ENCODE results near the genes NAA10, RENBP, TKTL1 and ATP6AP1.

DNA sequence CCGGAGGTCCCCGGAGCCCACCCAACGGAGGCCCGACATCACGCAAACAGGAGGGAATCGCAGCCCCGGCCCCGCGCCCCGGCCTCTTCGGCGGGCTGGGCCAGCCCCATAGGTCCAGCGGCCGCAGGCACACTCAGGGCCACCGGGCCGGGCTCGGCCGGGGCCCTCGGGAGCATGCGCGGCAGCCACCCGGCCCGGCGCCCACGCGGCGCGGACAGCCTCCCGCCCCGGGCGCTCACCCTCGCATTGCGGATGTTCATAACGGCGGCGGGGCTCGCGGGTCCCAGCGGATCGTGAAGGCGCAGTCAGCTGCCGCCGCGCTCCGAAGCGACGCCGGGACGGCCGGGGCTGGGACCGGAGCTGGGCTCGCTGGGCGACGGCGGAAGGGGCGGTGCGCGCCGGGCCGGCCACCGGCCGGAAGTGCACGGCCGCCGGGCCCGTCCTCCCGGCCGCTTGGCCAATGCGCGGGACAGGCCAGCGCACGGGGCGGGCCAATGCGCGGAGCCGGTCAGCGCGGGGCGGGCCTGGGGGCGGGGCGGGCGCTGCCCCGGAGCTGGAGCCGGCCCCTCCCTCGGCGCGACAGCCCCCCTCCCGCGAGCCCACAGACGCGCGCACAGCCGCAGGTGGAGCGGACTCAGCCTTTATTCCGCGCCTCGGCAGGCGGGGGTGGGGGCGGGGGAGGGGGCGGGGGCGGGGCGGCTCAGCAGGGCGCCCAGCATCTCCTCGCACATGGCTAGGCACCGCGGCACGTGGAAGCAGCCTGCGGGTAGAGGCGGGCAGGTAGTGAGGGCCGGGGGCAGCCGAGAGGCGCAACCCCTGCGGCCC, at the start of gene NAA10:
Gene NAA10, minus strand, starts transcription at position 393 of the 825 bp plus-strand sequence.
- RRBS = 3% methylated on average over 51 of the region's 113 CpGs

DNA sequence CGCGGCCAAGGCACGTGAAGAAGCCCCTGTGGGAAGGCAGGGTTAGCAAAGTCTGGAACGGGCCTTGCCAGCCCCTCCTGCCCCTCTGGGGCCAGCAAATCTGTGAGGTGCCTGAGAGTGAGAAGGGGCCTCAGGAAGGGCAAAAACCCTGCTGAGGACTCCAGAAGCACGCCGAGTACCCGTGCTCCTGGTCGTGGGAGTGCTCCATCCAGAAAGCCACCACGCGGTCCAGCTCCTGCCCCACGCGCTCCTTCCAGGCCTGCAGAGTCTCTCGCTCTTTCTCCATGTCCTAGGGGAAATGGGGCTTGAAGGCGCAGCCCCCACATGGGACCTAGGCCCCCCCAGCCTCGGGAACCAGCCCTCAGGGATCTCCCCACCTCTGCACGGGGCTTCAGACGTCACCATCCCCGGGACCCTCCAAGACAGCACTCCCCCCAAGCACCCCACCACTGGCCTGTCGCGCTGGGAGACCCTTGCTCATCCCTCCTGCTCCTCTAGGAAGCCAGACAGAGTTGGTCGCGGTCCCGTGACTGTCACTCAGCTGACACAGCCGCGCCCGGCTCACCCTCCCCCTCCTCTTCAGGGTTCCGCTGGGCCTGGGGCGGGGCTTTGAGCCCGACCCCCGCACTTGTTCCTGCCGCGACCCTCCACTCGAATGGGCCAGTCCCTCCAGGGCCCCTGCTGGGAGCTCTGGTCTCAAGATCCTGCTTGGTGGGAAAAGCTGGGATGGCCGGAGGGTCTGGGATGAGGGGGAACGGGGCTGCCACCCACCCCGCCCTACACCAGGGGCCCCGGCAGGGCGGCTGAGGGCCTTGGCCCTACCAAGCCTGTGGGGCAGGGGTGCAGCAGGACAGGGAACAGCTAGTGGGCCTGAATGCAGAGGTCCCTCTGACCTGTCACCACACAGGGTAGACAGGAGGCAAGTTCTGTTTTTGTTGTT, at the start of gene RENBP:
Gene RENBP, minus strand, starts transcription at position 514 of the 940 bp plus-strand sequence.
- RRBS = 33% methylated on average over 4 of the region's 38 CpGs

- RRBS = no CpG with 5 or more reads among the region's 20 CpGs
These were observed 5.3 kb downstream of the HCFC1 start for GRCh38 chrX:153966216-153966862.

GRCh38 chrX:153970897-153971668, 535 bp downstream of the HCFC1 start:
- RRBS = 4% methylated on average over 21 of the region's 70 CpGs

DNA sequence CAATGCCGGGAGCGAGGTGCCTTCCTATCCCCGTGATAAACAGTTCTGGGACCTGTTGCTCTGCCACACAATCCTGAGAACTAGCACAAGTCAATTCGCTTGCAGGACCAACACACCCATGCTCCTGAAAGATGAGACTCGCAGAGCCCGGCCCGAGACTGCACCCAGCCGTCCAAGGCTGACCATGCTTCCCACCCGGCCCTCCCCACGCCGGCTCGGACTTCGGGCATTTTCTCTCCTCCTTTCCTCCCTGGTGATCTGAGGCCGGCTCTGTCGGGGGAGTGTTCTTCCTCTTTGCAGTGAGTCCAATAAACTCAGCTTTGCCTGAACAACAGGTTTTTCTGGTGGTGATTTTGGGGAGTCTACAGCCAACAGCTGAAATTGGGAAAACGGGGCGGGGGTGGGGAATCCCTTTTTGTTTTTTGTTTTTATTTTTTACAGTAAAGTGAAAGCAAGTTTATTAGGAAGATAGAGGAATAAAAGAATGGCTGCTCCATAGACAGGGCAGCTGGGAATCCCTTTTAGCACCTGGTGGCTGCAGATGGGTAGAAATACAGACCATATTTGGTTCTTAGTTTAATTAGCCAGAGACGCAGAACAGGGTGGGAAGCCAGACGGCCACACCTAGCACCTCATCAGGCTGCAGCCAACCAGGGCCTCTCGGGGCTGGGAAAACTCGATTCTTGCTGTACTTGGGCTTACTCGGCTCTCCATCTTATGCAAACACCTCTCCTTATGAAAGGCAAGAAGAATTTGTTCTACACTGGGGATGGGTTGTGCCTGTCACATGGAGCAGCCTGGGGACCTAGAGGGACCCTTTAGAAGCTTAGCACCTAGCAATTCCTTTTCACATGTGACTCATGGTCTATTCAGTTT, 19.9 kb downstream of the IRAK1 start:
- RRBS = 20% methylated on average over 4 of the region's 22 CpGs

- RRBS = no CpG with 5 or more reads among the region's 16 CpGs
These were observed 4.3 kb downstream of the IRAK1 start for GRCh38 chrX:154015309-154015942.

- RRBS = no CpG with 5 or more reads among the region's 11 CpGs
These were observed 21.2 kb downstream of the MECP2 start for GRCh38 chrX:154076181-154076778.

DNA sequence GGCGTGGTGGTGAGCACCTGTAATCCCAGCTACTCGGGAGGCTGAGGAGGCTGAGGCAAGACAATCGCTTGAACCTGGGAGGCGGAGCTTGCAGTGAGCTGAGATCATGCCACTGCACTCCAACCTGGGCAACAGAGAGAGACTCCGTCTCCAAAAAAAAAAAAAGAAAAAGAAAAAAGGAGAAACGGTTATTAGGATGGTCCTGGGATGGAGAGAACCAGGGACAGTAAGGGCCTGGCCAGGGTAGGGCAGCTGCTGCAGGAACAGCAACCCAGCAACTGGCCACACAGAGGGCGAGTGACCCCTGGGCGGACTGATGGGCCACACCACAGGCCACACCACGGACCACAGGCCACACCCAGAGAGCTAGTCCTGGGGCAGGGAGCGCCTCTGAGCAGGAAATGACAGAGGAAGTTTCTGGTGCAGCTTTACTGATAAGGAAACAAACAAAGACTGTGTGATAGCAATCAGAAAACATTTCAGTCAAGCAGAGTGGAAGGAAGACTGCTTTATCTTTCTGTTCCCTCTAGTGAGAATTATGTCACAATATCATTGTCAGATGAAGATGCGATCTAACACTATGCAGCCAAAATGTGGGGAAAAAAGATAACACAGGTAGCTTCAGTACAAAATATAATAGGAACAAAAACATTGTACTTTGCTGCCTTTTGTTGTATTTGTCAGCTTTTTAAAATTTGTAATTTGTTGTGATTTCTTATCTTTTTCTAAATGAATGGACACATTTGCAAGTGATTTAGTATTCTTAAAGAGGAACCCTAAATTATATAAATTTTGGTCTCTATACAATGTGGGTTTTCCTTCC, 20.2 kb upstream of the OPN1LW start:
- RRBS = no CpG with 5 or more reads among the region's 11 CpGs

DNA sequence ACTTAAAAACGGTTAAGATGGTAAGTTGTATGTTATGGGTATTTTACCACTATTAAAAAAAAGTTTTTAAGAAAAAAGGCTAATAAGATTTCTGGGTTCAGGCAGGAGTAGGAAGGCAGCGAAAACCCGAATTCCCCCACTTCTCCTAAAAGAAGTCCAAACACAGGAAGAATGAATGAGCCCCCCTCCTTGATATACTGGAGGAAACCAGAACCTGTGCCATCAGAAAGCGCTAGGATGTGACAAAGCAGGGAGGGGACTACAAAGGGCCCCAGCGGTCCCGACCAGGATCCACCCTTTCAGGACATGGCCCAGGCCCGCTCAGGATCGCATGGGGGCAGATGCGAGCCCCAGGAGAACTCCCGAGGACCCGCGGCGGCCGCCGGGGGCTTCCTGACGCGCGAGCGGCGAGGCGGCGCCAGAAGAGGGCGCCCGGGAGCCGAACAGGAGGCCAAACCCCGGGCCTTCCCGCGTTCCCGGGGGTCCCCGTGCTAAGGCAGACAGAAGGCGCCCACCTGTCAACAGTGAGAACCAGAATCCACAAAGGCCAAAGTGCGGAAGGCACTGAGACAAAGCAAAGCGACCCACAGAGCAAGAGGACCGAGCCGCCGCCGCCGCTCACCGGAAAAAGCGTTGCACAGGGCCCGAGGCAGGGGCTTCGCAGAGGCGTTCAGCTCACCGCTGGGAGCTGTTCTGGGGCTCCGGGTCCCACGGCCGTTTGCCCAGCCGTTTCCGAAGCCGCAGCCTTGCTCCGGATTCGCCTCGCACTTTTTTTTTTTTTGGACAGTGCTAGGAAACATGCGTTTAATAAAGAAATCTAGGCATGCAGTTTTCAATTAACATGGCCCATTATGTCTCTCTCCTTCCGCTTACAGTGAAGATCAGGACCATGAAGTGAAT, 7.4 kb upstream of the OPN1LW start:
- RRBS = 13% methylated on average over 21 of the region's 55 CpGs

GRCh38 chrX:154295545-154296012, at the start of gene TKTL1:
Gene TKTL1, plus strand, starts transcription at chrX:154295795.
- RRBS = 98% methylated on average over 7 of the region's 25 CpGs

- RRBS = no CpG with 5 or more reads among the region's 18 CpGs
These were observed 31.6 kb downstream of the TKTL1 start for GRCh38 chrX:154326914-154327960.

DNA sequence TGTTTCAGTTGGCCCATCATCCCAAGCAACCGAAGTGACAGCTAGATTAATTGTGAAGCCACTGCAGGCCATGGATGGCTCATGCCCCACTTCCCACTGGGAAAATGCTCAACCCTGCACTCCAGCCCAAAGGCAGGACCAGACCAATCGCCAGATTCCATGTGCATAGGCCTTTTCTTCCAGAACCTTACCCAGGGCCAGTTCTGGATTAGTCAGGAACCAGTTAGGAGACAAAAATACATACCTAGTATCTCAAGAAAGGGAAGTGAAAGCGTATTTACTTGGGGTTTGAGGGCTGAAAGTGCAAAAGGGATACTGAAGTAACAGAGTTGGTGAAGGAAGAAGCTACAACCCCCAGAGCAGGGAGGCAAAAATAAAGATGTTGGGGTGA, 38.1 kb downstream of the TKTL1 start:
- RRBS = no CpG with 5 or more reads among the region's 3 CpGs

DNA sequence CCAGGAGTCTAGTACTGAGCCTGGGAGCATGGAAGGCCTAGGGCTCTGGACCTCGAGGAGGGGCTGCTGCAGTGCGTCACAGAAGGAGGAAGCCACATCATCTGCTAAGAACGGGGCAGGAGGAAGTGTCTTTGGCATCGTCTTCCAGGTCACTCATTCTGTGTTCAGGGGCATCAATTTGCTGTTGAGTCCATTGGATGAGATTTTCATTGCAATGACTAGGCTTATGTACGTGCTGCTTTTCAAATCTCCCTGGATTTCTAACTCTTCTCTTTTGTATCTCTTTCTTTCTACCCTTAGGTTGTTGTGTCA, 38.5 kb downstream of the TKTL1 start:
- RRBS = no CpG with 5 or more reads among the region's 5 CpGs

- RRBS = no CpG with 5 or more reads among the region's 22 CpGs
These were observed 18.2 kb downstream of the FLNA start for GRCh38 chrX:154356054-154356743.

- RRBS = no CpG with 5 or more reads among the region's 9 CpGs
These were observed 3.9 kb downstream of the RPL10 start for GRCh38 chrX:154401763-154402767.

GRCh38 chrX:154412379-154413106, 1.2 kb downstream of the TAFAZZIN start:
- RRBS = no CpG with 5 or more reads among the region's 5 CpGs

DNA sequence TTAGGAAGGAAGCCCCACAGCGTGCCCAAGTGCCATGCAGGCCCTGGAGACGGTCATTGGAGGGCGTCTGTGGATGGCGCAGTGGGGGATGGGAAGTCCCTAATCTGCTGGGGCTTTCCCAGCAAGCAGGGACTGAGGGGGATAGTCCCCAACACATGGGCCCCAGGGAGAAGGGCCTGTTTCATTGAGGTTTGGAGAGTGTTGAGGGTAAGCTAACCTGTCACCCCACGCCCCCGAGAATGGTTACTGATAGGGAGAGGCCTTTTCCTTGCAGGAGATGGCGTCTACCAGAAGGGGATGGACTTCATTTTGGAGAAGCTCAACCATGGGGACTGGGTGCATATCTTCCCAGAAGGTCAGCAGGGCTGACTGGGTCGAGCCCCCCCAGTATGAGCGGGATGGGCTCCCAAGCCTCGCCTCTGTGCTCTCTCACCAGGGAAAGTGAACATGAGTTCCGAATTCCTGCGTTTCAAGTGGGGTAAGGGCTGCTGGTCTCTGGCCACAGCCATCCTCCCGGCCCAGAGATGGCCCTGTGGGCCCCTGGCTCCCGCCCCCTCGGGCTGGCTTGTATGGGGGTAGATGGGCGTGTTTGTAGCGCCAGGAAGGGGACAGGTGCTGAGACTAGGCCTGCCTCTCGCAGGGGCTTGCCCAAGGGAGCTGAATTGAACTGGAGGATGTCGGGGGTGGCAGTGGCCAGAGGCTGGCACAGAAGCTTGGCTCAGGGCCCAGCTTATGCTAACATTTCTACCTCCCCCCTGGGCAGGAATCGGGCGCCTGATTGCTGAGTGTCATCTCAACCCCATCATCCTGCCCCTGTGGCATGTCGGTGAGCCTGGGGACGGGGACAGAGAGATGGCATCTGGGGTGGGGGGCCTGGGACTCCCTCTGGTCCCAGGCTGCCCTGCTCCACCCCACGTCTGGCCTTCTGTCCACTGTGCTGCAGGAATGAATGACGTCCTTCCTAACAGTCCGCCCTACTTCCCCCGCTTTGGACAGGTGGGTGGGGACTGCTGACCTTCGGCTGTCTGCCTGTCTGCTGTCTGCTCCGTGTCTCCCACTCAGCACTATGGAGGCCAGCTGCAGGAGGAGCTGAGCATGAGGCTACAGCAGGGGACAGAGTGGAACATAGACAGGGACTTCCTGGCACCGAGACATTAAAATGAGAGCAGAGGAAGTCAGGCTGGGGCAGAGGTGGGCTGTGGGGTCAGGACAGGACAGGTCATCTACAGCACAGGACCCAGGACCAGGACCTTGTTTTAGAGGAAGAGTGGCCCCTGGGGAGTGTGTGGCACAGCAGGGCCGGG, 8.4 kb downstream of the TAFAZZIN start:
- RRBS = no CpG with 5 or more reads among the region's 31 CpGs

GRCh38 chrX:154428339-154429644, at the start of gene ATP6AP1:
Gene ATP6AP1, plus strand, starts transcription at chrX:154428677.
- RRBS = 4% methylated on average over 18 of the region's 88 CpGs

GRCh38 chrX:154441306-154441824, 2.6 kb upstream of the FAM50A start:
- RRBS = no CpG with 5 or more reads among the region's 19 CpGs

GRCh38 chrX:154484475-154485246, 1.8 kb downstream of the UBL4A start:
- RRBS = no CpG with 5 or more reads among the region's 15 CpGs